Vagina (tissue), 1 donor: ENCODE data around the gene HTR3B.

DNA sequence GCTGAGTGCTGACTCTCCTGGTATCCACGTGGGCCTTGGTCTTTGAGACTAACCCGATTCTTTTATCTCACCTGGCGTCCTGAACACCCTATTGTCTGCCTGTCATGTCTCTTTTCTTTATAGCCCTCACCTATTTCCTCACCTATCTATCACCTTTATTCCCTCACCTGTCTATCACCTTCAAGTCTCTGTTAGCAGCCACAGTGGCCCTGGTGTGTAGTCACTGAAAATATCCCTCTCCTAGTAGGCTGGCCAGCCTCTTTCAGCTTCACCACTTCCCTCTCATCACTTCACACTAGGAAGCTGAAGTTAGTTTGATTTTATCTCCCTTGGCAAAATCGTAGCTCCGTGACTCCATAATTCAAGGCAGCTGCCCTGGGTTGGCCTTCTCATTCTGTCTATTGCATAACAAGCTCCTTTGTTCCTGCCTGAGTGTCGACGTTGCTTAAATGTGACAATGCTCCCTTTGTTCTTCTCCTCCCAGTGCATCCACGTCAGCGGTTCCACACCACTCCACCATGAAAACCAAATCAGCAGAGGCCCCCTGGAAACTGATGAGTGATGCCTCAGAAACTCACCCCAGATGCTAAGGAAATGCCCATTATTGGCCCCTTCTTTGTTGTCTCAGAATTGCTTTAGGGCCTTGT, 30.7 kb upstream of the DRD2 start:
- PRO-cap = no peak
- RAMPAGE, long total RNA = no peak

GRCh38 chr11:113904391-113904847, at the start of gene HTR3B:
TSS of gene HTR3B (plus strand) at chr11:113904796.
- PRO-cap = no peak
- RAMPAGE, long total RNA = no peak

DNA sequence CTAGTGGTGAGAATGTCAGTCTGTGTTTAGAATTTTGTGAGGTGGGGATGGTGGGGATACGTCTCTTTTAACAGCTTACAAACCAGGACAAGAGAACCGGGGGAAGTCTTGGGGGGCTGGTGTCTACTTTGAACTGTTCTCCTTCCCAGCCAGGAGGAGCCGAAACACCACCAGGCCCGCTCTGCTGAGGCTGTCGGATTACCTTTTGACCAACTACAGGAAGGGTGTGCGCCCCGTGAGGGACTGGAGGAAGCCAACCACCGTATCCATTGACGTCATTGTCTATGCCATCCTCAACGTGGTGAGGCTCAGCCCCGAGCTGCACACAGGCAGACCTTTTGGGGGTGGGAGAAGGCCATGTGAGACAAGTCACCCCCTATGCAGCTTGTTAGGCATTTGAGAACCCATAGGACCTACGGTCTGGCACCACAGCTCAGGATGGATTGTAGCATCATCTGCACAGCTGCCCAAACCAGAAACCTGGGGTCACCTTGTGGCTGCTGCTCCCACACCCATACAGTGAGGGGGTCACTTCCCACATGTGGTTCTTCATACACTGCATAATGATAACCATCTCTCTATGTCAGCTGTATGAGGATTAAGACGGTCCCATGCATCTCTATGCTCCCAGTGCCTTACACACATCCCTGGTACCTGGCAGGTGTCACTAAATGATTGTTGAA, 2.9 kb downstream of the HTR3A start:
- PRO-cap = no peak
- RAMPAGE, long total RNA = no peak

DNA sequence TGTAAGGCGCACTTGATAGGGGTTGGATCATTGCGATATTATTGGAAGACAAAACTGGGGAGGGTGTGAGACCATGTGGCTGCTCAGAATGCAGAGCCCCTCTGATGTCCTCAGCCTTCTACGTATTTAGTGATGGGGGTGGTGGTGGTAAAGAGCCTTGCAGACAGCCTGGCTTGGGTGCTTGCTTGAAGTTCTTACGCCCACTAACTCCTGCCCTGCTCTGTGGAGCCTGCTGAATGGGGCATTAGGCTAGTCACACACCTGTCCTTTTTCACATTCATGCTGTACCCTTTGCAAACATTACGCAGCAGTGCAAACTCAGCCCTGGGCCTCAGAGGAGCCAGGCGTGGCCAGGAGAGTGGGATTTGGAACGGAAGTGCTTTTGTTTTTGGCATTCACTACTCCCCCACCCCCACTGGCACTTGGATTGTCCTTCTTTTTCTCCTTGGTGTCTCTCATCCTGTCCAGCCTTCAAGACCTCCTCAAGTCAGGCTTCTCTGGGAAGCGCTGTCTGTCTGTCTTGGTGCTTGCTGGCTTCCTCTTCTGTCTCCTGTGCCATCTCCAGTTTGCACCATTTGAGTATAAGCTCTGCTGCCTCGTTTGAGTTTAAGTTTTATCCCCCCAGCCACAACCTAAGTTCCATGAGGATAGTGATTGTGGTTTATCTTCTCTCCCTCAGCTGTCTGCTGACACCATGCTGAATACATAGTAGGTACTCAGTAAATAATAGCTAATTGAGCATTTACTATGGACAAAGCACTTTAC, 26.5 kb downstream of the ZBTB16 start:
- PRO-cap = no peak
- RAMPAGE, long total RNA = no peak

DNA sequence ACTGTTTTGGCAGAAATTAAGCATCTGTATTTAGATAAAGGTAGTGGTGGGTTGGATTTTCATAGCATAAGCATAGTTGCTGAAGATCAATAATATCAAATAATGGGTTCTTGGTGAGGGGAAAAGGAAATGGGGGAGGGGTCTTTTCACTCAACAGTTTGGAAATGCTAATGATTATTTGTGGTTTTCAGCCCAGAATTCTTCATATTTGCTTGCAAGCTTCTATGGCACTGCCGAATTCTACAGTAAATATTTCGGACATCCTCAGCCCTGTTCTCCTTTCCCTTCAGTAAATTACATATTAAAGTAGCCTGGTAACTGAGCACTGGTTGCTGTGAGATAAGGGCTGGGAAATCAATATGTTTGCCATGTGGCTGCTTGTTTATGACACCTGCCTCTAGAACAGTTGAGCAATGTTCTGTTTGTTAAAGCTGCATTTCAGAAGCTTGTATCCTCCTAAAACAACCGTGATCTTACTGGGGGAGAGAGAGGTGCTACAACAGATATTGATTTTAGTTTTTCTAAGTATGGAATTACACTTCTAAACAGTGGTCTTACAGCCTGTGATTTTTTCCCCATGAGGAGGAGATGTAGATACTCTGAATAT, 39.3 kb downstream of the ZBTB16 start:
- PRO-cap = no peak
- RAMPAGE, long total RNA = no peak

DNA sequence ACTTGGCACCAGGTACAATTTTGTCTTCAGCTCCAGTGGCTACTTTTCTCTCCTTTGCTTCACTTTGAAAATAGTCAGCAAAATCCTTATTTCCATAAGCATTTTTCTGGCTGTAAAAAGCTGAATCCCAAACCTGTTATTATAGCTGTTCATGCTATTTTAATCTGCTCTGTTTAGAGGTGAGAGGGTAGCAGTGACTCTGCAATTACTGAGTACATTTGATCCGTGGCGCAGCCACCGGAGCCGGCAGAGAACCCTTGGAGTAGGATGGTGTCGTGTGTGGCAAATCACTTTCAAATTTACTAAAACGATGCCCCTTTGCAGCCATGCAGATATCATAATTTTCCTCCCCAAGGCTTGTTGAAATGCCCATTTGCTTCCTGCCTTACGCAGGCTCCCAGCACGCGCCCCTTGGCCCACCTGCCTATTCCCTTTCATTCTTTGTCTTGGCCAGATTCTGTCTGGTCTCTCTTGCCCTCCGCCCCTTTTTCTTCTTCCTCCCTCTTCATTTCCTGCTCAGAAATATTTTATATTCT, 69.7 kb downstream of the ZBTB16 start:
- PRO-cap = no peak
- RAMPAGE, long total RNA = no peak

DNA sequence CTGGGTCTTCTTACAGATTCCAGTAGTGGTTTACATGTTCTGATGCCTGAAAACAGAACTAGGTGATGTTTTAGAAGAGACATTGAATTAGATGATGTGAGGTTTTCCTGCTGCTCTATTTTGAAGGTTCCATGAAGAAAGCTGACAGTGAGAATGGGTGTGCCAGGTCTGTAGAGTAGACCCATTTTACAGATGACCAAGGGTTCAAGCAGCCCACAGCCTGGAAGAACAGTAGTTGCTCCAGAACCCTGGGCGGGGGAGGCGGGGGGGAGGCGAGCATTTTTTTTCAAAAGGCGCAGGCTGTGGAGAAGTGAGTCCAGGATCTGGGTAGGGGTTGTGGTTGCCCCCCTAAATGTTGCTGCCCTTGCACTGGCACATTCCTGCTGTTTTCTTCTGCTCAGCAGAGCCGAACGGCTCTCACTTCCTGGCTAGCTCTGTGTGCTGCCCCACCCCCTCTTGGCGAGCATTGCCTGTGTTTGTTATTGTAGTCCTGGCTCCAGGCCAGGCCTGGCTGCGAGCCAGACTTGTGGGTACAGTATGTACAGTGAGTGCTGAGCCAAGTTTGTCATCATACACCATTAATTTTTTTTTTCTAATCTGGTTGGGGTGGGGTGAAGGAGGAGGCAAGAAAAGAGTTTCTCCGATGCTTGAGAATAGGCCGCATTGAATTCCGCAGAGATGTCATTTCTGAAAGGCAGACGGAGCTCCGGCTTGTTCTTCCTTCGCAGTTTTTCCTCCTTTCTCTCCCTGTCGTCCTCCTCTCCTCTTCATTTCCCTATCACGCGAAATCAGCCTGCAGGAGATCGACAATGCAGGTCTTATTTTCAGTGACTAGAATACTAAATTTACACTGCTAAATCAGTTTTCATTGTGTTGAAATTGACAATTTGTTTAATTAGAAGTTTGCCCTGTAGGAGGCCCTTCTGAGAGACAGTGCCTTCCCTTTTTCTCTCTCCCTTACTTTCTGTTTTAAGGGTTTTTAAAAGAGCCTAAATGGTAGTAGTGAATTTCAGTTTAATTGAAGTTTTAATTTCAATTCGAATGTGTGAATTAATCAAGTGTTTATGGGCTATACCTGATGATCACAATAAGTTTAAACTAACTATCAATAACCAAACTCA, 100.5 kb downstream of the ZBTB16 start:
- PRO-cap = bidirectional peak, plus-strand start at position 595 of the sequence, minus-strand start at position 395 of the sequence
- RAMPAGE, long total RNA = start-site peak on the minus strand centred at position 423 of the sequence, 64 bp wide, 69 reads

- PRO-cap = no peak
- RAMPAGE, long total RNA = no peak
Observed at GRCh38 chr11:114165212-114165792, 105.8 kb downstream of the ZBTB16 start.

DNA sequence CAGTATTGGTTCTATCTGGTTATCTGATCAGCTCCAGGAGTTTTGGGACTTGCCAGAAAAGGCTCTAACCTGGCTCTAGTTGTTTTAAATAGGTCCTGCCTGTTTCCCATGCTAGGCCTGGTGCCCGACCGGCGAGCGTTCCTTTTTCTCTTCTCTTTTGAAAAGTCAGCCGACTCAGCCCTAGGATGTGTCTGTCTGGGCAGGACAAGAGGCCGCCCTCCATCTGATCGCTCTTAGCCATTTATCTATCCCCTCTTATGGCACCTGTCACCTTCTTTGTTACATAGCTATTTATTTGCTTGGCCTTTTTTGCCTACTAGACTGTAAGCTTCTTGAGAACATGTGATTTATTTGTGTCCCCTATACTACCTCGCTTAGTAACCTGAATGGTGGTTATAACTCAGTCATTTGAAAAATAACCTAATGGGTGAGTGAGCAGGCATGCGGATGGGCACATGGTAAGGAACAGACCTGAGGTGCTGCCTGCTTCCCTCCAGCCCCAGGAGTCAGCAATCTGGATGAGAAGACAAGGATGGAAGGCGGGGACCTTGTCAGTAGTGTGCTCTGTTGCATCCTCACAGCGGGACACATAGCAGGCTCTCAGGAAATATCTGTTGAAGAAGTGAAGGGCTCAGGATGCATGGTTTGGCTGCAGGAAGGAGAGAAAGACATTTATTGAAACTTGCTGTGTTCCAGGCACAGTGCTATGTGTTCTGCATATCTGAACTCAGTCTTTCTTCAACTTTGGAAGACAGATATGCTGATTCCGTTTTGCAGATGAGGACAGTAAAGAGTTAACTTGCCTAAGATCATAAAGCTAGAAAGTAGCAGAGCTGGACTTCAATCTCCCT, 108.5 kb downstream of the ZBTB16 start:
- PRO-cap = no peak
- RAMPAGE, long total RNA = no peak

GRCh38 chr11:114168624-114169224, 109.2 kb downstream of the ZBTB16 start:
- PRO-cap = no peak
- RAMPAGE, long total RNA = no peak

DNA sequence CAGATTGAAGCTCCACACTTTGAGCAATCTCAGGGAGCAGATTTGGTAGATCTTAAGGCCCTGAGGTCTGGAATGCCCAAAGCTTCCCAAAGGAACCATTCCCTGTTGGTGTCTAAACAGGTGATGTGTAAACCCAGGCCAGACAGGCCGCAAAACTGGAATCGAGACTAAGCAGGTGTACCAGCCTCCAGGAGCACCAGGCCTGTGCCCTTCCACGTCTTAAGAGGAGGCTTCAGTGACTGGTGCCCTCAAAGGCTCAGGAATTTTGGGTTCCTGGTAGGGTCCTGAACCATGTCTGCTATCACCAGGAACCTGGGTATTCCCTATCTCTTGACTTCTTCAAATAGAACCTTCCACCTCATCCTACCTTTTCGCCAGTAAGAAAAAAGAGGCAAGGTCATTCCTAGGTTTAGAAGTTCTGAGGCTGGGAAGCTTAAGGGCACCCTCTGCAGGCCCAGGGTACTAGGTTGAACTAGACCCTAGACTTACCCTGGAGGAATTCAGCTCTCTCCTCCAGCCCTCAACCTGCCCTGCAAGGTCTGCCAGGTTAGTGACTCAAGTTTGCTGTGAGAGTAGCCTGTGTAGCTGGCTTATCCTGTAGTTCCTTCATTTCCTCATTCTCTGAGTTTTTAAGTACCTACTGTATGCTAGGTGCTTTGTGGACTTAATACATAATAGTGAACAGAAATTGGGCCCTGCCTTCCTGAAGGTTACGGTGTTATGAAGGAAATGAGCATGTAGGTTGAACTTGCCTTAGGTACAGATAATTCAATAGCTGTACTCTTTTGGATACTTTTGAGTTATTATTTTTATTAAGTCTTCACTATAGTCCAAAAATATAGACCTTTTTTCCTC, 100.0 kb upstream of the NNMT start:
- PRO-cap = no peak
- RAMPAGE, long total RNA = no peak

GRCh38 chr11:114225777-114226447, 70.3 kb upstream of the NNMT start:
- PRO-cap = no peak
- RAMPAGE, long total RNA = no peak

GRCh38 chr11:114251367-114252260, 44.6 kb upstream of the NNMT start:
- PRO-cap = bidirectional peak, plus-strand start at chr11:114251707, minus-strand start at chr11:114251740
- RAMPAGE, long total RNA = no peak

GRCh38 chr11:114252450-114253404, 43.5 kb upstream of the NNMT start:
- PRO-cap = no peak
- RAMPAGE, long total RNA = start-site peak on the plus strand at chr11:114252656-114252747, 210 reads; start-site peak on the plus strand at chr11:114252822-114252942, 149 reads

- PRO-cap = no peak
- RAMPAGE, long total RNA = no peak
Observed at GRCh38 chr11:114254846-114255388, 41.3 kb upstream of the NNMT start.

DNA sequence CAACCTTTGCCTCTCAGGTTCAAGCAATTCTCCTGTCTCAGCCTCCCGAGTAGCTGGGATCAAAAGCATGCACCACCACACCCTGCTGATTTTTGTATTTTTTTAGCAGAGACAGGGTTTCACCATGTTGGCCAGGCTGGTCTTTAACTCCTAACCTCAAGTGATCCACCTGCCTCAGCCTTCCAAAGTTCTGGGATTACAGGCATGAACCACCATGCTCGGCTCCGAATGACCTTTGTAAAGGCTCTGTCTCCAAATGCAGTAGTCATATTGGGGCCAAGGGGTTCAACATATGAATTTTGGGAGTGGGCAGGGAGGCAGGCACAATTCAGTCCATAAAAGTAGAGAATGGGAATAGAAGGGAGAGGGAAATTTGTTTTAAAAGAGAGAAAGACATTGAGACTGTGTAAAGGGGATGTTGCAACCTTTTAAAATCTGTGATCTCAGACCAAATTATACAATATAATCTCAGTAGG, 25.3 kb upstream of the NNMT start:
- PRO-cap = no peak
- RAMPAGE, long total RNA = no peak

DNA sequence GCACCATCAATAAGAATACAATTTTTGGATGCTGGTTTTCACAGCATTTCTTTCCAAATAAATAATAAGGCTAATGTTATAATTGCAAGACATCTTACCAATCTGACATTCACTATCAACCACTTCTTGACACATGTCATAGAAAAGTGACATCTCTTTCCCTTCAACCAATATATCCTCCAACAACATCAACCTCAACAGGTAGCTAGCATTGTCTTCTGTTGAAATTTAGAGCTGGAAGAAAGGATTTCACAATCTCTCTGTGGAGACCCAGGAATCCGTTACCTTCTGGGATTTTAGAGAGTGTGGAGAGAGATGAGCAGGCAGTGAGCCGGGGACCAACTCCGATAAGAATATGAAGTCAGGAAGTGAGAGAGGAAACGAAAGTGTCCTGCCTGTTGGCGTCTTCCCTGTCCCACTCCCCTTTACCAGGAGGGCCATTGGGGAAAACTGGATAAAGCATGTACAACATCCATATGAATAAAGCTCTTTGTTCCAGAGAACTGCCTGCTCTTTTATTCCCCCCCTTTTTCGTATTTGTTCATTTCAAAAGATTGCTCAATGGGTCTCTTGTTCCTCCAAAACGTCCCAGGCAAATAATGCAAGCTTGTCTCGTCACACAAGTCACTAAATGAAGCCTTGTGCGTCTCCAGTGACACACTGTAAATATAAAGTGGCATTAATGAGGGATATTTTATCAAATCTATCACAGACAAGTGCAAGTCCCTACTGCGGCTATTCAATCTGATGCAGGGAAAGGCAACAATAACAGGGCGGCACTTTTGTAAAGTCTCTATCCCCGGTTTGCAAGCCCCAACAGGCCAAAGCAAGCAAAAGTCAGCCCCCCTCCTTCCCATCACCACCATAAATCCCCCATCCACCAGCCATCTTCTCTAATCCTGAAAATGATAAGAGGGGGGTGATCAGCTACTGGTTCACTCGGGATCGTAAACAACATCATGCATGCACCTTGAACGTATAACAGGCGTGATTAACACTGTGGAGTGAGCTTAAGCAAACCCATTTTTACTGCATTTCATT, 3.4 kb downstream of the CADM1 start:
- PRO-cap = no peak
- RAMPAGE, long total RNA = no peak

GRCh38 chr11:115590273-115590796, 86.1 kb upstream of the CADM1 start:
- PRO-cap = no peak
- RAMPAGE, long total RNA = no peak

- PRO-cap = no peak
- RAMPAGE, long total RNA = no peak
Observed at GRCh38 chr11:116180867-116181652, 591.7 kb downstream of the BUD13 start.

- PRO-cap = no peak
- RAMPAGE, long total RNA = no peak
Observed at GRCh38 chr11:116339354-116339872, 433.4 kb downstream of the BUD13 start.